Lower leg skin (tissue), 2 donors: ENCODE measurements around a stretch of chr3.

GRCh38 chr3:16987073-16987448 is 102.3 kb downstream of the PLCL2 start:
- PRO-cap: no peak
- RAMPAGE, long total RNA, 2 experiments: no peak in any of the 2 experiments

DNA sequence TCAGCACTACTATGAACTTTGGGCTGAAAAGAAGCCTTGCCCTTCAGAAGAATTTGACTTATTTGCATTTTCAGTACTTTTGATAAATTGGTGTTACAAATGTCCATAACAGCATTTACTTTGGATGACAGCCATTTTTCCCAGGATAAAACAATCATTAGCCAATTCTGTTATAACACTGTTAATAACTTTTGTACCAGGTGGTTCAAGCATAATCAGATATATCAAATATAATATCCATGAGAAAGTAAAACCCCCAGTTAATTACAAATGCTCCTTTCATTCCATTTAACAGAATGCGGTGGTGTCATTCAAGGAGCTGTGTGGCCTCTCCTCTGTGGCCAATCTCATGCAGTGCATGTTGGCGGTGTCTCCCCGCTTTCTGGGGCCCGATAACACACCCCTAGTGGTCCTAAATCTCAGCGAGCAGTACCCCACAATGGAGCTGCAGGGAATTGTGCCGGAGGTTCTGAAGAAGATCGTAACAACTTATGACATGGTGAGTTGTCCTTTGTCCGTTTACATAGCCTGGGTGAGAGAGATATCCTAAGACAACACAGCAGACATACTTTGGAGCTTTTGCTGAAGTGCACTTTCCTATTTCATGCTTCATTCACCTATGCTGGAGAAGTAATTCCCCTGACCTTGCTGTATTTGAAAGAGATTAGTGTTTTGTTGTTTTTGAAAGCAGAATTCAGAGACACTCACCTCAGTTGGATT is 129.8 kb downstream of the PLCL2 start:
- PRO-cap: no peak
- RAMPAGE, long total RNA, 2 experiments: no peak in any of the 2 experiments

DNA sequence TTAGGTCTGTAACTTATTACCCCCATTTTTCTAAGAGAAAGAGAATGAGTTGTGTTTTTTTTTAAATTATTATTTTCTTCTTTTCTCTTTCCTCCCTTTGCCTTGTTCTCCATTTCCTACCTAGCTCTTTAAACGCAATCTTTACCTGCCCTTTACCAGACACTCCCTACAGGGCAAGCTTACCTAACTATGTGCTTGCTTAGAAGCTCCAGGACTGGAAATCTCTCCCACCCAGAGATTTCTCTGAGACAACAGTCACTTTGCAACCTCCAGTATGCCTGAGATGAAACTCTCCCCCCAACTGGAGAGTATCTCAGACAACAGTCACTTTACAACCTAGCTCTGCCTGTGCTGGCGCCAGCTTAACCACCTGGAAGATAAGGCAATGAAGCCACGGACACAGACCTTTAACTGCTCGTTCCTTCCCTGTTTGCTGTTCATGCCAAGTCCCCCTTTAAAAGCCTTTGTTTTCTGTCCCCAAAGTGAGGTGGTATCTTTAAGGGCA is 298.1 kb downstream of the PLCL2 start:
- PRO-cap: no peak
- RAMPAGE, long total RNA, 2 experiments: no peak in any of the 2 experiments

DNA sequence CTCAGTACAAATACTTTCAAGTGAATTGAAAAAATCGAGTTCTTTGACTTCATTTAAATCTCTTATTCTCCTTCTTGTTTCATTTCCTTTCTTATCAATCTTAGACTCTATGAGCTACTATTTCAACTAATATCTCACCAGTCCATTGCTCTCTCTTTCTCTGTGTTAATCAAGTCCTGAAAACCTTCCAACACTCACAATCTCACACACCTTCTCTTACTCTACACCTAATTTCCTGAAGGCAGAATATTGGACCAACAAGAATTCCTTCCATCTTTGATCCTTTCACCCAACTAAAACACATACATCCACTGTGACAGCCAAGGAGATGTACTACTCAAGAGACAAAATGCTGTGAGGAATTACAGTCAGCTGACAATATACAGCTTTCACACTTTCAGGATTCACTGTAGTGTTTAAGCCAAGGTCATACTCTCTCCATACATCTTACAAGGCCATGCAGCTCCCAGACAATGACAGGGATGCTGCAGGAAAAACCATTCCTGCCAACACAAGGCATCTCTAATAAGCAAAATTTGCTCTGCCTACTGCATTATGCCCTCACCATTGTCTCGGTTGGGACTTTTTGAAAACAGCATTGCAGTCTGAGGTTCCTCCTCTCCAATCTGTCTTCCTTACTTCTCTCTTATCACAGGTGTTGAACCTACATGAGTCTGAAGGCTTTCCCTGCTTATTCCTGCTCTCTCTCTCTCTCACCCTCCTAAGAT is 170.8 kb downstream of the TBC1D5 start:
- PRO-cap: no peak
- RAMPAGE, long total RNA, 2 experiments: start-site peak on the minus strand in 1 of 2 experiments, centred at position 362 of the sequence, 5 reads per replicate

DNA sequence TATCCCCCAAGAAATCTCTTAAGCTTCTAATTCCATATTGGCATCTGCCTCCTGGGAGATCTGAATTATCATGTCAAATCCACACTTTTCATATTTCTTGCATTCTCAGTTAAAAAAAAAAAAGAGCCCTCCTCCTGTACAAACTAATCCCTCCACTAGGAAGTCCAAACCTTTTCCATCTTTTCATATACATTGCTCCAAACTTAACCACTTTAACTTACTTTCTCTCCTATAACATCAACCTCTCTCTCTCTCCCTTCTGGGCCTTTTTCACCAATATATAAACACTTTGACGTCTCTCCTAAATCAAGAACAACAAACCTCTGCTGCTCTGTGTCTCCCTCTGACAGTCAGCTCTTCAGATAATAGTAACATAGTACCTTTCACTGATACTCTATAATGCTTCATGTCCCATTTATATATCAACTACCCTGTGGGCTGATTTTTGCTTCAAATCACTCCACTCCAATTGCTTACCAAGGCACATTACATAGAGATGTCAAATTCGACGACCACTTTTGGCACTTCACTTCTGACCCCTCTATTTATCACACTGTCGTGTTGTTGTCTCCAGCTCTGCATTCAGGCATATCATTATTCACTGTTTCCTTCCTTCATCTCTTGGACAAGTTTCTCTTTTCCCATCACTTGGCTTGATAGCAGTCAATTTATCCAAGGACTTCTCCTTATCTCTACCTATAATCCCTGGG is 170.1 kb downstream of the TBC1D5 start:
- PRO-cap: no peak
- RAMPAGE, long total RNA, 2 experiments: no peak in any of the 2 experiments

DNA sequence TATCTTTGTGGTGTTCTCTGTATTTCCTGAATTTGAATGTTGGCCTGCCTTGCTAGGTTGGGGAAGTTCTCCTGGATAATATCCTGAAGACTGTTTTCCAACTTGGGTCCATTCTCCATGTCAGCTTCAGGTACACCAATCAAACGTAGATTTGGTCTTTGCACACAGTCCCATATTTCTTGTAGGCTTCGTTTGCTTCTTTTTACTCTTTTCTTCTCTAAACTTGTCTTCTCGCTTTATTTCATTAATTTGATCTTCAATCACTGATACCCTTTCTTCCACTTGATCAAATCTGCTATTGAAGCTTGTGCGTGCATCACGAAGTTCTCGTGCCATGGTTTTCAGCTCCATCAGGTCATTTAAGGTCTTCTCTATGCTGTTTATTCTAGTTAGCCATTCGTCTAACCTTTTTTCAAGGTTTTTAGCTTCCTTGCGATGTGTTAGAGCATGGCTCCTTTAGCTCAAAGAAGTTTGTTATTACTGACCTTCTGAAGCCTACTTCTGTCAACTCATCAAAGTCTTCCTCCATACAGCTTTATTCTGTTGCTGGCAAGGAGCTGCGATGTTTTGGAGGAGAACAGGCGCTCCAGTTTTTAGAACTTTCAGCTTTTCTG is 124.9 kb downstream of the TBC1D5 start:
- PRO-cap: no peak
- RAMPAGE, long total RNA, 2 experiments: no peak in any of the 2 experiments

- PRO-cap: no peak
- RAMPAGE, long total RNA, 2 experiments: no peak in any of the 2 experiments
Measured at GRCh38 chr3:17708511-17708969, 33.9 kb downstream of the TBC1D5 start.

DNA sequence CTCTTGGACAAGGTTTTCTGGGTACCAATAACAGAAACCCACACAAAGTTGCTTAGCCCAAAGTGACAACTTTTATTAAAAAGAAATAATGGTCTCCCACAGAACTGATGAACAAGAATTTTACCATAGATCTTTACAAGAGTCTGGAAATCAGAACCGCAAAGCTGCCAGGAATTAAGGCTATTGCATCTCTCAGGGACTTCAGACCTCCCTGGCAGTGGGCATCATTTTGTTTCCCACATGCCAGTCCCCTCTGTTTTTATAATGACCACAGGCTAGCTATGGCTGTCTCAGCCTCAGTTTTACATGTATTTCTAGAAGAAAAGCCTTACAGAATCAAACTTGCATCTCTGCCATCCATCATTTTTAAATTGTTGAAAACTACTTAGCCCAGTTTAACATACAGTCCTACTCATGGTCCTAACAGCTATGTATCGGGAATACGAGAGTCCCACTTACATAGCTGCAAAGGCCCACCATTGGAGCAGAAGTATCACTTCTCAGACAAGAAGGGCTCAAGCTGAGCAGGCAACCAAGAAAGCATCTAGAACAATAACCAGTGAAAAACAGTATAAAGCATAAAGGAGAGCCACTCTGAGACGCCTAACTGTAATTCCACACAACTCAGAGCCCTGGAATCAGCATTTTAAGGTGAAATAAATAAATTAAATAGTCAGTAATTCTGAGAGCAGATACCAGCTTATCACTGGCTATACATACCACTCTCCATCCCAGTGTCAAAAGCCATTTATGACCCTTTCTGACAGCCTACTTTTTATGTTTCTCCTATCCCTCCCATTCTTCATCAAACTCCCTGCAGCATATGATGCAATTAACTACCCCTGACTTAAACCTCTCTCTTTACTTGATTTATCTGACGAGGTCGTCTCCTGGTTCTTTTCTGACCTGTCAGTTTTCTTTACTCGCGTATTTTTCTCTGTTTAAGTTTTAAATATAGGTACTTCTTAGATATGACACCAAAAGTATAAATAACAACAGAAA is 29.9 kb downstream of the TBC1D5 start:
- PRO-cap: no peak
- RAMPAGE, long total RNA, 2 experiments: no peak in any of the 2 experiments

- PRO-cap: no peak
- RAMPAGE, long total RNA, 2 experiments: no peak in any of the 2 experiments
Measured at GRCh38 chr3:18223384-18224056, 201.6 kb downstream of the SATB1 start.

DNA sequence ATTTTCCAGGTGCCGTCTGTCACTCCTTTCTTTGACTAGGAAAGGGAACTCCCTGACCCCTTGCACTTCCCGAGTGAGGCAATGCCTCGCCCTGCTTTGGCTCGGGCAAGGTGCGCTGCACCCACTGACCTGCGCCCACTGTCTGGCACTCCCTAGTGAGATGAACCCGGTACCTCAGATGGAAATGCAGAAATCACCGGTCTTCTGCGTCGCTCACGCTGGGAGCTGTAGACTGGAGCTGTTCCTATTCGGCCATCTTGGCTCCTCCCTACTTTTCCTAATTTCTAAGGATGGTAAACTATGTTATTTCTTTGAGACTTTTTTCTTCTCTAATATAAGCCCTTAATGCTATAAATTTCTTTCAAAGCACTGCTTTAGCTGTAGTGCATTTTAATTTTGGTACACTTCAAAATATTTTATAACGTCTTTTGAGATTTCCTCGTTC is 94.1 kb downstream of the SATB1 start:
- PRO-cap: no peak
- RAMPAGE, long total RNA, 2 experiments: no peak in any of the 2 experiments

GRCh38 chr3:18420482-18421220 is 4.5 kb downstream of the SATB1 start:
- PRO-cap: no peak
- RAMPAGE, long total RNA, 2 experiments: no peak in any of the 2 experiments

- PRO-cap: no peak
- RAMPAGE, long total RNA, 2 experiments: no peak in any of the 2 experiments
Measured at GRCh38 chr3:18422923-18423292, 2.2 kb downstream of the SATB1 start.

GRCh38 chr3:18423293-18424396 is 1.5 kb downstream of the SATB1 start:
- PRO-cap: no peak
- RAMPAGE, long total RNA, 2 experiments: no peak in any of the 2 experiments

- PRO-cap: no peak
- RAMPAGE, long total RNA, 2 experiments: no peak in any of the 2 experiments
Measured at GRCh38 chr3:18745448-18745932, 320.4 kb upstream of the SATB1 start.

GRCh38 chr3:19103520-19103983 is 44.8 kb upstream of the KCNH8 start:
- PRO-cap: no peak
- RAMPAGE, long total RNA, 2 experiments: no peak in any of the 2 experiments

GRCh38 chr3:19342453-19342867 is 194.2 kb downstream of the KCNH8 start:
- PRO-cap: no peak
- RAMPAGE, long total RNA, 2 experiments: no peak in any of the 2 experiments

DNA sequence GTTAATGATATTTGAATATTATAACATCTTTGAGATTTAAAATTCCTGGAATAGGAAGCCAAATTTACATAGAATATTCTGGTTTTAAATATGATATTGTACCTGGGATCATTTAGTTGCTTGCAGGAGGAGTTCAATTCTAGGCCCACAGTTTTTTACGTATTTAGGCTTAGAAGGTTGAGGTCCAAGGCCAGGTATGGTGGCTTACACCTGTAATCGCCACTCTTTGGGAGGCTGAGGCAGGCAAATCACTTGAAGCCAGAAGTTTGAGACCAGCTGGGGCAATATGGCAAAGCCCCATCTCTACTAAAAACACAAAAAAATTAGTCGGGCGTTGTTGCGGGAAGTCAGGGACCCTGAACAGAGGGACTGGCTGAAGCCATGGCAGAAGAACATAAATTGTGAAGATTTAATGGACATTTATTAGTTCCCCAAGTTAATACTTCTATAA is 24.6 kb downstream of the PP2D1 start:
- PRO-cap: no peak
- RAMPAGE, long total RNA, 2 experiments: no peak in any of the 2 experiments

DNA sequence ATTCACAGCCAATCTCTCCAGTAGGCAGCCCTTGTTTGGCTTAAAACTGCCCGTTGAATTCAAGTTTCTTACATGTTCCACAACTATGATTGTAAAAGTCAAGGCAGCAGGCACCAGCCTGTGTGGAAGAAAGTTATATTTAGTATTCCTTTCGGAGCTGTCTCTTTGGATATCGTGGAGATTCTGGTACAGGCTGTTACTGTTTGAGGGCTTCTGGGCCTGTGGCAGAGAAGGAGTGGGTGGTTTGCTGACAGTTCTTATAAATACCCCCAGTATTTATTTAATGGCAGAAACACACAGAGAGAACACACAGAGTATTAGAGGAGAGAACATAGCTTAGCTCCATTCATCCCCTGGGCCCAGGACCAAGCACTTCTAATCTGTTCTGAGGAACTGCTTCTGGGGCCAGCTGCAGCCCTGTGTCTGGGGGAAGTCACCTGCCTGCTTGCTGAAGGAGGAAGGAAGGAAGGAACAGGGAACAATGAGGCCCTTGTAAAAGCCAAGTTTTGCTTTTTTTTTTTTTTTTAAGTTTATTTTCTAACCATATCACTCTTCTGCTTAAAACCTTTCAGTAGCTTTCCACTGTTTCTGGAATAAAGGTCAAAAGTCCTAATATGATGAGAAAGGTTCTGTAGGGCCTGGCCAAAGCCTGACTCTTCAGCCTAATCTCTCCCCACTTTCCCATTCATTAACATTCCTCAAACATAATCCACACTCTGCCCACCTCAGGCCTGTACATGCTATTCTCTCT is 11.7 kb upstream of the PP2D1 start:
- PRO-cap: no peak
- RAMPAGE, long total RNA, 2 experiments: no peak in any of the 2 experiments

GRCh38 chr3:20038498-20039496 is 1.4 kb upstream of the KAT2B start:
- PRO-cap: no peak
- RAMPAGE, long total RNA, 2 experiments: no peak in any of the 2 experiments

- PRO-cap: no peak
- RAMPAGE, long total RNA, 2 experiments: start-site peak on the plus strand in 1 of 2 experiments, at chr3:20119632-20119671 at its widest, 19 reads per replicate
Measured at GRCh38 chr3:20119427-20120016, 66.5 kb downstream of the SGO1 start.